HTERT-HM (cell line): ENCODE data around the gene ZNF66.

GRCh38 chr19:20632214-20632932 is 29.0 kb downstream of the ZNF626 start:
- RRBS, result no CpG with 5 or more reads among the region's 16 CpGs

- RRBS, result no CpG with 5 or more reads among the region's 11 CpGs
Measured at GRCh38 chr19:20775786-20776431, at the start of gene ZNF66. TSS of gene ZNF66 (plus strand) at chr19:20776304.

GRCh38 chr19:21328183-21329167 is 735 bp downstream of the ZNF708 start:
- RRBS, result under 1% methylated on average over 6 of the region's 25 CpGs

GRCh38 chr19:21590956-21591283 is 85.5 kb downstream of the ZNF429 start:
- RRBS, result no CpG with 5 or more reads among the region's 1 CpG

DNA sequence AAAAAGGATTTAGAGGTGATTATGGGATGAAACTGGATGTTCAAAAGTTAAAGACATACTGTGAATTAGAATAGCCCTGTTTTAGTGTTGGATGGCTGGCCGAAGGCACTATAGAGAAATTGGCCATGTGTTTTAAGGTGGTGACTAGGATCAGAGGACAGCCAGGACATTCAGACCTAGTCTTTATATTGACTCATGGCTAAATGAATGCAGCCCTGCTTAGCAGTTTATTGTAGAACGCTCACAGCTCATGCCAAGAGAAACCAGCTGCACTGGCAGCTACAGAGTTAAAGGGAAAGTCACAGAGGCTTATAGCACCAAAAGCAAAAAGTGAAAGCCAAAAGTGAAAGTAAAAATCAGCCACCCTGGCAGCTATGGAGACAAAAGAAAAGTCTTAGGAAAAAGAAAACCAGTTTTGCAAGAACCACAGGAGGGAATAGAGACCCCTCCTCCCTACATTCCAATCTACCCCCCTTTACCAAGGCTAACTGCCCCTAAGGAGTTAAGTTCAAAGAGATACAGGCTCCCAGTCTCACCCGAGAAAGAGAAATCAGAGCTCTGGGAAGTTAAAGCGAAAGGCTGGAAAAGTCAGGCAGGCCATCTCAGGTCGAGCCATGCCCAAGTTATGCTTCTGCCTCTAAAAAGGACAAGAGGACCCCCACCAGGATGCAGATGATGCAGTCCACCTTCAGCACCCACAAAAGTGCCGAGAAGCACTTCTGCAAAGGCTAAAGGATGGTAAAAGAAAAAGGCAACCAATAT is 99.0 kb downstream of the ZNF429 start:
- RRBS, result no CpG with 5 or more reads among the region's 6 CpGs

- RRBS, result no CpG with 5 or more reads among the region's 16 CpGs
Measured at GRCh38 chr19:21709193-21709629, 58.2 kb downstream of the ZNF100 start.

DNA sequence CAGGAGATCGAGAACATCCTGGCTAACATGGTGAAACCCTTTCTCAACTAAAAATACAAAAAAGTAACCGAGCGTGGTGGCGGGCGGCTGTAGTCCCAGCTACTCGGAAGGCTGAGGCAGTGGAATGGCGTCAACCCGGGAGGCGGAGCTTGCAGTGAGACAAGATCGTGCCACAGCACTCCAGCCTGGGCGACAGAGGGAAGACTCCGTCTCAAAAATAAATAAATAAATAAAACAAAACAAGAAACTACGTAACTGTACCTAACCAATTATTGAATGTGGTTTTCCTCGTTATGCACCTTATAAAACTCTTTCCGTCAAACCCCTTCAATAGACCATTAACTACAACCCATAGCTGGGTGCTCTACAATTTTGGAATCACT is 779 bp downstream of the ZNF208 start:
- RRBS, result no CpG with 5 or more reads among the region's 15 CpGs

- RRBS, result no CpG with 5 or more reads among the region's 8 CpGs
Measured at GRCh38 chr19:23322774-23323955, 72.1 kb downstream of the ZNF91 start.

DNA sequence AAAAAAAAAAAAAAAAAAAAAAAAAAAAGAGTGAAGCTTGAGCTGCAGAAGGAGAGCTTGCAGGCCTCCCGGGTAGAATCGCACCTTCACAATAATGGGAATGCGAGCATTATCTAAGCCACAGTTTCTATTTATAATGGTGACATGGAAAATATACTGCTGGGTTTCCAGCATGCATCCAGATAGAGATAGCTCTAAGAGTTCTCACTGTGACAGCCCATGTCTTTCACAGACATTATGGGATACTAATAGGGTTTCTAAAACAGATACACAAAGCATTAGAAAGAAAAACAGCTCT is 15.0 kb downstream of the ZNF91 start:
- RRBS, result no CpG with 5 or more reads among the region's 3 CpGs

- RRBS, result no CpG with 5 or more reads among the region's 1 CpG
Measured at GRCh38 chr19:23467707-23468132, 72.4 kb upstream of the ZNF91 start.

DNA sequence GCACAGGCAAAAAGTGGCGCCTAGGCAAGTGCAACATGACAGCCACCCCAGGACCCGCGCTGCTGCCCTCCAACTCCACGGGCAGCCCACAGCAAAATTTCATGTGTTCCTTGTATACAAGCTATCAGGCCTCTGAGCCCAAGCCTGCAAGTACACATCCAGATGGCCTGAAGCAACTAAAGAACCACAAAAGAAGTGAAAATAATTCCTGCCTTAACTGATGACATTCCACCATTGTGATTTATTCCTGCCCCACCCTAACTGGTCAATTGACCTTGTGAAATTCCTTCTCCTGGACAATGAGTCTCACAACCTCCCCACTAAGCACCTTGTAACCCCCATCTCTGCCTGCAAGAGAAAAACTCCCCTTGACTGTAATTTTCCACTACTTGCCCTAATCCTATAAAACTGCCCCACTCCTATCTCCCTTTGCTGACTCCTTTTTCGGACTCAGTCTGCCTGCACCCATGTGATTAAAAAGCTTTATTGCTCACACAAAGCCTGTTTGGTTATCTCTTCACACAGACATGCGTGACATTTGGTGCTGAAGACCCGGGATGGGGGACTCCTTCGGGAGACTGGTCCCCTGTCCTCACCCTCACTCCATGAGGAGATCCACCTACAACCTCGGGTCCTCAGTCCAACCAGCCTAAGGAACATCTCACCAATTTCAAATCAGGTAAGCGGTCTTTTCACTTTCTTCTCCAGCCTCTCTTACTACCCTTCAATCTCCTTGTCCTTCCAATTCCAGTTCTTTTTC is 137.5 kb downstream of the ZNF675 start:
- RRBS, result no CpG with 5 or more reads among the region's 10 CpGs

DNA sequence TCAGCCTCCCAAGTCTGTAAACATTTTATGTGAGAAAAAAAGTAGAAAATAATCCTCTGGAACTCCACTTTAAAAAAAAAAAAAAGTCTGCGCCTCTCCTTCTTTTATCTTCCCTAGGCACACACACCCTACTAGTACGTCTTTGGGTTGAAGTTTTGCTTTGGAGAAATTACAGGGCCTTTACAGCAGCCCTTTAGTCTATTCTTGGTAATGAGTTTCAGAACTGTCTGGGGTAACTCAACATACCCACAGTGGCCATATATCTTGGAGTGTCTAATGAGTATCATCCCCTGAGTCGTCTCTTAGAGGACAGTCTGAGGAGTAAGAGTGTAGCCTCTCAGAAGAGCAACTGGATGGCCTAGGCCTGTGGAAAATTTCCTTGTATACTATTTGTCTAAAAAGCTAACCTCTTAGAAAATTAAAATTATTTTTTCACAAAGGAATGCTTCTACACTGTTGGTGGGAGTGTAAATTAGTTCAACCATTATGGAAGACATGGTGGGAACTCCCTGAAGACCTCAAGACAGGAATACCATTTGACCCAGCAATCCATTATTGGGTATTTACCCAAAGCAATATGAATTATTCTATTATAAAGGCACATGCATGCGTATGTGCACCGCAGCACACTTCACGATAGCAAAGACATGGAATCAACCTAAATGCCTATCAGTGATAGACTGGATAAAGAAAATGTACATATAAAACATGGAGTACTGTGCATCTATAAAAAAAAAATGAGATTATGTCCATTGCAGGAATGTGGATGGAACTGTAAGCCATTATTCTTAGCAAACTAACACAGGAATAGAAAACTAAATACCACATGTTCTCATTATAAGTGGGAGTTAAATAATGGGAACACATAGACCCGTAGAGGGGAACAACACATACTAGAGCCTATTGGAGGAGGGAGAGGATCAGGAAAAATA is 2.2 kb downstream of the RPSA2 start:
- RRBS, result no CpG with 5 or more reads among the region's 7 CpGs

- RRBS, result no CpG with 5 or more reads among the region's 19 CpGs
Measured at GRCh38 chr19:24001749-24002247, 85.2 kb upstream of the ZNF254 start.

GRCh38 chr19:24002762-24003388 is 84.1 kb upstream of the ZNF254 start:
- RRBS, result no CpG with 5 or more reads among the region's 21 CpGs

- RRBS, result no CpG with 5 or more reads among the region's 6 CpGs
Measured at GRCh38 chr19:24144562-24144952, 57.6 kb downstream of the ZNF254 start.

DNA sequence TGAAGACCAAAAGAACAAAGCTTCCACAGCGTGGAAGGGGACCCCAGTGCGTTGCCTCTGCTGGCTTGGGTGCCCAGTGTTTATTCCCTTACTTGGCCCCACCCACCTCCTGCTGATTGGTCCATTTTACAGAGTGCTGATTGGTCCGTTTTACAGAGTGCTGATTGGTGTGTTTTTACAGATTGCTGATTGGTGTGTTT is 1204.5 kb downstream of the UQCRFS1 start:
- RRBS, result no CpG with 5 or more reads among the region's 3 CpGs

DNA sequence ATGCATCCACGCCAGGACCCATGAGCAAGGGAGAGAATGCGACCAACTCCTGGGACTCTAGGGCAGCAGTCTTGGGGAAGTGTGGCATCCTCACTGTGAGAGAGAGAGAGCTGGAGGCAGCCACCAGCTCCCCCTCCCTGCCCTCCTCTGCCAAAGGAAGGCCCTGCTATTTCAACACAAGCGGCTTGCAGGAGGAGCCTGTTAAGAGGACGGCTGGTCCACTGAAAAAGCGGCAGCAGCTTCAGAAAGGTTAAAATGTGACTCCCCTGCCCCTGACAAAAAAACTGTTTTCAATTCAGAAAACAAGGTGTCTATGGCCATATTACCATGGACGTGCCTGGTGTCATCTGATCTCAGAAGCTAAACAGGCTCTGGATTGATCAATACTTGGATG is 211.6 kb downstream of the UQCRFS1 start:
- RRBS, result no CpG with 5 or more reads among the region's 6 CpGs

DNA sequence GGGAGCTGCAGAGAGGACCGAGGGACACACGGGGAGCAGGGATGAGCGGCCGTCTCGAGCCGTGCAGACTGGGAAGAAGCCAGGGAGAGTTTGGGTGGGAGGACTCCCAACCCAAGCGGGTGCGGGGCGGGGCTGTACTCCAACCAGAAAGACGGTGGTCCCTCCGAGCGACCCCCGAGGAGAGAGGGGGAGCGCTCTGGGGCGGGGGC is 215 bp upstream of the VSTM2B start:
- RRBS, result no CpG with 5 or more reads among the region's 15 CpGs

GRCh38 chr19:29622334-29622925 is 16.3 kb downstream of the POP4 start:
- RRBS, result no CpG with 5 or more reads among the region's 13 CpGs

DNA sequence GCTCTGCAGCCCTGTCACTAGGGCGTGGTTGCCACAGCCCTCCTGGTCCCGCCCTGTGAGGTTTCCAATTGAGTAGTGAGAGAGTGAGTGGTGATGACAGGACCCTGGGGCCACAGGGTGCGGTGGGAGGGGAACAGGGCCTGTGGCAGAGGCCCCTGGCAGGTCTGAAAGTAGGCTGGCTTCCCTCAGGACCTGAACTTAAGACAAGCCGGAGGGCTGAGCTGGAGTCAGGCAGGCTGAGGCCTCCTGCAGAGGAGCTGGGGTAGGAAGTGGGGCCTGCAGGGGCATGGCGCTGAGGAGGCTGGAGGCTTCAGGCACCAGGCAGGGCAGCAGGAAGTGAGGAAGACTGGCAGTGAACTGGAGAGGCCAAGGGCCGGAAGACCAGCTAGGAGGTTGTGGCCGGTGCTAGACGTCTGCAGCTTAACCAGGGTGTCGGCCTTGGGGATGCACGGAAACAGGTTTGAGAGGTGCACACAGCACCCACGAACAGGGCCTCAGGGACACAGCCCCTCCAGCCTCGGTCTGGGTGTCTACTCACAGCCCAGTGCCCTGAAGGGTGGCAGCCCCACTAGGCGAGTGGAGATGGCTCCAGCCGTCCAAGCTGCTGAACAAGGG is 17.7 kb downstream of the POP4 start:
- RRBS, result no CpG with 5 or more reads among the region's 14 CpGs